Duodenum (tissue), 1 donor: Measurements from ENCODE around the gene TRIM26.

DNA sequence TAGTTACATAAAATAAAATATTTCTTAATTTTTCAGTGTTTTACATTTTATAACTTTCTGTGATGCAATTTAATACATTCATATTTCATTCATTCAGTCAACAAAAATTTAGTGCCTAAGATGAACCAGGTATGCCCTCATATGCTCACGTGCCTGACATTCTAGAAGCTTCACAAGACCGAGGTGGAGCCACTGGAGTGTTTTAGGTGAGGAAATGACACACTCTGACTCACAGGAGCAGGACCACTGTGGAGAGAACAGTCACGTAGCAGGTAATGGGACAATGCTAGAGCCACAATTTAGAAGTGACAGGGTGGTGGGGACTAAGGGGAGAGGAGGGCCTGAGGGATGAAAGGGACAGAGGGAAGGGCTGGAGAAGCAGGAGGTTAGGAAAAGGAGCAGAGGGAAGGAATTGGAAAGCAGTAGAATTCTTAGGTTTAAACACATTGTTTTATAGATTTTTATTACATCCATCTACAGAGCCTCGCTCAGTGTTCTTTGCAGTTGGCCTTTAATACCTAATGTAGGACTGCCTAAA is 17.6 kb upstream of the HLA-A start:
- PRO-cap: no peak

- PRO-cap: bidirectional peak, plus-strand start at chr6:30101036, minus-strand start at chr6:30100886
Observed at GRCh38 chr6:30100374-30101310, 12.2 kb downstream of the TRIM31 start.

- PRO-cap: no peak
Observed at GRCh38 chr6:30130215-30130618, 5.7 kb upstream of the TRIM40 start.

DNA sequence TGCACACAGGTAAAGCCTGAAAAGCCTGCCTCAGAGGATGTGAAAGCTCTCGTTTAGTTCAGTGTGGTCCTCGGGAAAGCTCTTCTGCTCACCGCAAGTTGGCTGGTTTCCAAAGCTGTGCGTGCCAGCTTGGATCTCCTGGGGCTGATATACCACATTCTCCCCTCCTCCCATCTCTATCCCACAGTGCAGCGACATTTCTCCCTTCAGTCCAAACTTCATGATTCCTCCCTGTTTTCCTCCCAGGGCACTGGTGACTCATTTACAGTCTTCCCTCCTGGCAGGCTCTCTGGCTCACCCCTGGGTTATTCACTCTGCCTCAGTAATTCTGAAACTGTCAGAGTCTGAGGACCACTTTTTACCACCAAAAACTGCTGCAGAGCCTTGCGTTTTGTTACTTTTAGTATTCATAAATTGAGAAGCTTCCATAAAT is 6.3 kb downstream of the TRIM10 start:
- PRO-cap: unidirectional peak, minus-strand start at position 123 of the sequence

DNA sequence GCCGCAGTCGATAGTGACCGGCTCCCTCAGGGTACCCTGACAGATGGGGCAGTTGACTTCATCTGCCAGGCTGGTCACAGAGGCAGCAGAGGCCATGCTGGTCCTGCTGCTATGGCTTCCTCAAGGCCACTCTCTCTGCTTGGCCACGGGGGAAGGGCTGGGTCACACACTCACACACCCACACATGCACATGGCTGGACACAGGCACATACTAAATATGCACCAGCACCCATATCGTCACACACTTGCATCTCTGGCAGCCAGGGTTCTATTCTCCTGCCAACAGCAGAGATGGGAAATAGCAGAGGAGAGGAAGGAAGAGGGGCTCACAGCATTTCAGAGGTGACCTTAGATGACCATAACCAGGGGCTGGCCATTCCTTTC is 256 bp downstream of the TRIM10 start:
- PRO-cap: no peak

- PRO-cap: no peak
Observed at GRCh38 chr6:30198599-30199064, 14.6 kb downstream of the TRIM26 start.

DNA sequence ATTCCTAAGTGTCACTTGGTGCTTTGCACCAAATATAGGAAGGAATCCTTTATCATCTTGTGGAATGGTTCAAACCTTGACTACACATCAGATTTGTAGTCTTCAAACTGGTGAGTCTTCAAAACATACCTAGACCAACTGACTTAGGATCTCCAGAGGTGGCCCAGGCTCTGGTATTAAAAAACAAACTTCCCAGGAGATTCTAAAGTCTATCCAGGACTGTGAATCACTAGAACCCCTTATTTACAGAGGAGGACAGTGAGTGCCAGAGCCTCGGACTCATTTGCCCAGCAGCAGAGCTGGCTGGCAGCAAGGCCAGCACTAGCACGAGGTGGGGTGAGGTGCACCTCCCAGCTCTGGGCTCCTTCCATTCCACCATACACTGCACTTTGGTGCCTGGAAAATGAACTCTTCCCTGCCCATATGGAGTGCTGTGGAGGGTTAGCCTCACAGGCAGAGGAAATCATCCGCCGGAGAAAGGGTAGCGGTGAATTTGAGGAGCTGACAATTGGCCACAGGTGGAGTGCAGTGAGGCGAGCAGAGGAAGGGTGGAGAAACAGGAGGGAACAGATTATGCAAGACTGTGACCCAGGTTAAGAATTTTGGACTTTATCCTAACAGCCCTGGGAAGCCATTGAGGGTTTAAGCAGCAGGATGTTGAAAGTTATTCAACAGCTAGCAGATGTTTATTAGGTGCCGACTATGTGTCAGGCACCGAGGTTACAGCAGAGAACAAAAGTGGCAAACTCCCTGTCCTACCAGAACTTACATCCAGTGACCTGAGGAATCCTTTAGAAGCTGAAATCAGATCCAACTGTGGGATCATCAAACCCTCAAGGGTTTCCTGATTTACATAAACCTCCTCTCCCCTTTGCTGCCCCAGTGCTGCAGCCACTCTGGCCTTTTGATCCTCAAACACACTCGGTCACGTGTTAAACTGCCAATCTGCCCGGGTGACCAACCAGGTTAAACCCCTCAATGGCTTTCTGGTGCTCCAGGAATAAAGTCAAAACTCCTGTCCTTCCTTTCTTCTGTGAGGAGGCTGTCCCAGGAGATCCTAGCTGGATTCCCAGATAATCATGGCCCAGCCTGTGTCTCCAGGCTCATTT is 6.3 kb downstream of the TRIM26 start:
- PRO-cap: unidirectional peak, minus-strand start at position 547 of the sequence

DNA sequence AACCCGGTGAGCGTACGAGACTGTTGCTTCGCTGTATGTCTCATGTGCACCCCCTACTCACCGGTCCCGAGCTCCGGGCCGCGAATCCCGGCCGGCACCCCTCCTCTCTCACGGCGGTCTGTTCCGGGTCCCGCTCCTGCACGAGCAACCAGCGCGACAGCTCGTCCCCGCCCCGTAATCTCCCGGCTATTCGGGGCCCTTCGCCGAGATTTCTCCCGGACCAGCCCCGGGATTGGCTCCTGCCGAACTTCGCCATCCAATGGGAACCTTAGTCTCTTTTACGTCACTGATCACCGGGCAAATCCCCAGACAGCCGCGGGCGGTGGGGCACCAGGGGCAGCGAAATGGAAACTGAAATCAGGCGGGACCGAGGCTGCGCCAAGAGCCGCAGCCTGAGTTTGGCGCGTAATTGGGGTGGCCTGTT is at the start of gene TRIM26:
Gene TRIM26 (minus strand): TSS at position 163 of the 424 bp plus-strand sequence.
- PRO-cap: bidirectional peak, plus-strand start at position 360 of the sequence, minus-strand start at position 120 of the sequence

DNA sequence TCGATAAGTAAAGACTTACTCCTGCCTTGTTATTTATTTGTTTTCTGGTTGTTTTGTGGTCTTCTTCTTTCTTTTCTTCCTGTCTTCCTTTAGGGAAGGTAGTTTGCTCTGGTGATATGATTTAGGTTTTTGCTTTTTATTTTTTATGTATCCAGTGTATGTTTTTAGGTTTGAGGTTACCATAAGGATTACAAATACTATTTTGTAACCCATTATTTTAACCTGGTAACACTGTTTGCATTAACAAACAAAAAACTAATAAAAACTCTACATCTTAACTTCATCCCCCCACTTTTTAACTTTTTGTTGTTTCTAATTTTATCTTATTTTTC is 41.2 kb upstream of the TRIM39 start:
- PRO-cap: no peak

- PRO-cap: no peak
Observed at GRCh38 chr6:30300285-30301131, 26.2 kb upstream of the TRIM39 start.

DNA sequence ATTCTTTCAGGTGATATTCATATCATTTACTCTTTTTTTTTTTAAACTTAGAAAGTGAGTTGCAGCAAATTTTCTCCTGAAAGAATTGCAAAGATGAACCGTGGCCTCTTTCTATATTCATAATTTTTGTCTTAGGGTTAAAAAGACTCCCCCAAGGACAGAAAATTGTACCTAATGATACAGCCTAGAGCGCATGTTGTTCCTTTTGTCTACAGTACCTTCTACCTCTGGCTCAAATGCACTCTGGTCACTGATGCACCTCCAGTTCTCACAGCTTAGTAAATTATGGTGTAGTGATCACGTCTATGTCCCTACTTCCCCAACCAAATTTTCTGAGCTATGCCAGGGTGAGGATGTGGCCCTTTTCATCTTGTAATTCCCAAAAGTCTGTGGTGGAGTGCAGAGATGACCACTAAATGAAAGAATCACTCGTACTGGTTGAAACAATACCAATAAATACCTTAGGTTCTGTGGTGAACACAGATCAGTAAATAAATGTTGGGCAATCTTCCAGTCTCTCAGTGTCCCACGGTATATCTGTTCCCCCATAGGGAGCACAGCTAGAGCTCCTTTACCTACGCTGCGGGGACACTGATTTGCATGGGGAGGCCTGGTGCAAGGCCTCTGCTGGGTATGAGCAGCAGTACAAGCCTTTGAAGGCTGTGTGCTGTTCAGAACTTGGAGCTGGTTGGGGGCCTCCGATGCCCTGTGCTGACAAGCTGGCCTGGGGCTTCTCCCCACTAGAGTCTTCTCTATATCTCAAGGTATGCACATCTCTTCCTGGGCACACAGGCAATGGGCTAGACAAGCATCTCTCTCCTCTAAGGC is 20.6 kb upstream of the TRIM39 start:
- PRO-cap: no peak

DNA sequence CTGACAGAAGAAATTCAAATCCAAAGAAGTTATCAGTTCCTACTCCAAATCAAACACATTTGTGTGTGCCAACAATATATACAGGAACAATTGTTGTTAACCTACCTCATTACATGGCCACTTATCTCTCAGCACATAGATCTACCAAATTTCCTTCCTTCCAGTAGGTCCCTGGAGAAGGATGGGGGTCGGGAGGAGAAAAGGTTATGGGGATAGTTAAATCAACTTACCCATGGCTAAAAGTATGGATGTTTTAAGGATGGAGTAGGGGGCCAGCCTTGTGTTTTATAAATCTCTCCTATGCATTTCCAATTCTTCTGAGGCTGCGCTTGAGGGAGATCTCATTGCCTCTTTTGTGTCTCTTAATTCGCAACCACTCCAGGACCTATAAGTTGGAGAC is 1.1 kb downstream of the TRIM39 start:
- PRO-cap: no peak

DNA sequence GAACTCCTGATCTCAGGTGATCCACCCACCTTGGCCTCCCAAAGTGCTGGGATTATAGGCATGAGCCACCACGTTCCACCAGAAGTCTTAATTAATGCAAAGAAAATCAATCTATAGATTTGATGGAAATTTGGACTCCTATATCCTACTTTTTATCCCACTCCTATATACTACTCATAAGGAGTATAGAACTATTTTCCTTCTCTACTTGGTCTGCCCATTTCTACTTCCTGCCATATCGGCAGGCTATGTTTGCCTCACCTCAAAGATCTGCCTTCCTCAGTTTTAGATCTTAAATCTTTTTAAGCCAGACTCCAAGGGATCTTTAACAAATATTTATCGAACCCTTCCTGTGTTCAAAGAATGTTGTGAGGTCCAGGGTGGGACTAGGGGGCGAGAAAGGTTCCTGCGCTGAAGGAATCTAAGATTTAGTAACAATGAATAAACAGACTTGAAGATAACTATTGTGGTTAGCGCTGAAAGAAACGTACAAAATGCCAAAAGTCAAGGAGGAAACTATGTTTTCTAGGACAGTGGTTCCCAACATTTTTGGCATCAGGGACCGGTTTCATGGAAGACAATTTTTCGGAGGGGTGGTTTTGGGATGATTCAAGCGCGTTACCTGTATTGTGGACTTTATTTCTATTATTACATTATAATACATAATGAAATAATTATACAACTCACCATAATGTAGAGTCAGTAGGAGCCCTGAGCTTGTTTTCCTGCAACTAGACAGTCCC is 6.1 kb downstream of the HLA-E start:
- PRO-cap: no peak

DNA sequence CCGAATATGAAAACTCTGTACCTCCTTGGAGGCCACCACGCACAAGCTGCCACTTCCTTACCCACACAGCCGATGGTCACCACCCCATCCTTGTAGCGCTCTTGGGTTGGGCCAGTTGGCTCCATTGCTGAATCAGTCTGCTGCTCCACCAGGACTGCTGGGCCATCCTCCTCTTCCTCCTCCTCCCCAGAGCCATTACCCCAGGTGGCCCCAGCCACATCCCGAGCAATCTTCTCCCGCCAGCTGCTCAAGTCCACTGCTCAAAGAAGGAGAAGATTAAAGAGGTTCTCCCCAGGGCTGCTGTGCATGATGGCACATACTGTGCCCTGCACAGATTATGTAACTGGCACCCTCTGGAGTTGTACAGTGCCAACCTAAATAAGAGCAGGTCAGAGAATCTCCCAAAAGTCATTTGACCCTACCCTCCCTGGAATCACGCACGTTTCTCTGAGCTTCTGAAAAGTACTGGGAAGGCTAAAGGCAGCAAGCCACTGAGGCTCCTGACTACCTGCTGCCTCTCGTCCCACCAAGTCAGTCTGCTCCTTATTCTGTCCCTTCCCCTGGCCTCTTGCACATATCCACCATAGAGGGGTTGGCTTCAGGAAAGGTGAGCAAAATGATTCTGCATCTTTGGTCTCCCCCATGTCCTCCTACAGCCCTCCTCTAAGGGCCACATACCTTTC is 3.7 kb downstream of the GNL1 start:
- PRO-cap: no peak

GRCh38 chr6:30562768-30563547 is 5.9 kb downstream of the PRR3 start:
- PRO-cap: no peak

GRCh38 chr6:30599536-30600311 is 17.3 kb downstream of the PPP1R10 start:
- PRO-cap: no peak

GRCh38 chr6:30722219-30723432 is 2.5 kb downstream of the TUBB start:
- PRO-cap: no peak

DNA sequence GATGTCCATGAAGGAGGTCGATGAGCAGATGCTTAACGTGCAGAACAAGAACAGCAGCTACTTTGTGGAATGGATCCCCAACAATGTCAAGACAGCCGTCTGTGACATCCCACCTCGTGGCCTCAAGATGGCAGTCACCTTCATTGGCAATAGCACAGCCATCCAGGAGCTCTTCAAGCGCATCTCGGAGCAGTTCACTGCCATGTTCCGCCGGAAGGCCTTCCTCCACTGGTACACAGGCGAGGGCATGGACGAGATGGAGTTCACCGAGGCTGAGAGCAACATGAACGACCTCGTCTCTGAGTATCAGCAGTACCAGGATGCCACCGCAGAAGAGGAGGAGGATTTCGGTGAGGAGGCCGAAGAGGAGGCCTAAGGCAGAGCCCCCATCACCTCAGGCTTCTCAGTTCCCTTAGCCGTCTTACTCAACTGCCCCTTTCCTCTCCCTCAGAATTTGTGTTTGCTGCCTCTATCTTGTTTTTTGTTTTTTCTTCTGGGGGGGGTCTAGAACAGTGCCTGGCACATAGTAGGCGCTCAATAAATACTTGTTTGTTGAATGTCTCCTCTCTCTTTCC is 4.0 kb downstream of the TUBB start:
- PRO-cap: no peak

GRCh38 chr6:30741400-30742024 is 975 bp downstream of the FLOT1 start:
- PRO-cap: no peak

GRCh38 chr6:30757272-30758096 is 13.1 kb upstream of the IER3 start:
- PRO-cap: no peak